ENCODE data around the genes EIF3D and CSF2RB.

GRCh38 chr22:36528764-36529772, at the start of gene EIF3D:
Gene EIF3D, minus strand, starts transcription at chr22:36529166.
- RRBS: 1% methylated on average over 32 of the region's 82 CpGs

DNA sequence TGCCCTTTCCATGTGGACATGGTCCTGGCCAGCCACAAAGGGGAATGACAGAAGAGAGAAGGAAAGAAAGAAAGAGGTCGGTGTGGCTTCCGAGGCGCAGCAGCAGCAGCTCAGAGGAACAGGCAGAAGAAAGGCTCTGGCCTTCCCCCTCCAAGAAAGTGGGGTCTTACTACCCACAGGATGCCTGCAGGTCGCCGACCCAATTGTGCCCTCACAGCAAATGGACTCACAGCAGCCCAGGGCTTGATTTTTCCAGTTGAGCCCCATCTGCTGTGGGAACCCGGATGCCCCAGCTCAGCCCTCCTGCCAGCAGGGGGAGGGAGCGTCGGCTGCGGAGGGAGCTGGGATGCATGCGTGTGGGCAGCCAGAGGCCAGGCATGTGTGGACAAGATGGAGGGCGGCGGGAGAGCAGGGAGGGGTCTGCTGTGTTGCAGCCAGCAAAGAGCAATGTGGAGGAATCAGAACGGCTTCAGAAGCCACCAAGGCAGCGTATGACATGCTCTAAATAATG, 41.0 kb upstream of the EIF3D start:
- RRBS: no CpG with 5 or more reads among the region's 14 CpGs

DNA sequence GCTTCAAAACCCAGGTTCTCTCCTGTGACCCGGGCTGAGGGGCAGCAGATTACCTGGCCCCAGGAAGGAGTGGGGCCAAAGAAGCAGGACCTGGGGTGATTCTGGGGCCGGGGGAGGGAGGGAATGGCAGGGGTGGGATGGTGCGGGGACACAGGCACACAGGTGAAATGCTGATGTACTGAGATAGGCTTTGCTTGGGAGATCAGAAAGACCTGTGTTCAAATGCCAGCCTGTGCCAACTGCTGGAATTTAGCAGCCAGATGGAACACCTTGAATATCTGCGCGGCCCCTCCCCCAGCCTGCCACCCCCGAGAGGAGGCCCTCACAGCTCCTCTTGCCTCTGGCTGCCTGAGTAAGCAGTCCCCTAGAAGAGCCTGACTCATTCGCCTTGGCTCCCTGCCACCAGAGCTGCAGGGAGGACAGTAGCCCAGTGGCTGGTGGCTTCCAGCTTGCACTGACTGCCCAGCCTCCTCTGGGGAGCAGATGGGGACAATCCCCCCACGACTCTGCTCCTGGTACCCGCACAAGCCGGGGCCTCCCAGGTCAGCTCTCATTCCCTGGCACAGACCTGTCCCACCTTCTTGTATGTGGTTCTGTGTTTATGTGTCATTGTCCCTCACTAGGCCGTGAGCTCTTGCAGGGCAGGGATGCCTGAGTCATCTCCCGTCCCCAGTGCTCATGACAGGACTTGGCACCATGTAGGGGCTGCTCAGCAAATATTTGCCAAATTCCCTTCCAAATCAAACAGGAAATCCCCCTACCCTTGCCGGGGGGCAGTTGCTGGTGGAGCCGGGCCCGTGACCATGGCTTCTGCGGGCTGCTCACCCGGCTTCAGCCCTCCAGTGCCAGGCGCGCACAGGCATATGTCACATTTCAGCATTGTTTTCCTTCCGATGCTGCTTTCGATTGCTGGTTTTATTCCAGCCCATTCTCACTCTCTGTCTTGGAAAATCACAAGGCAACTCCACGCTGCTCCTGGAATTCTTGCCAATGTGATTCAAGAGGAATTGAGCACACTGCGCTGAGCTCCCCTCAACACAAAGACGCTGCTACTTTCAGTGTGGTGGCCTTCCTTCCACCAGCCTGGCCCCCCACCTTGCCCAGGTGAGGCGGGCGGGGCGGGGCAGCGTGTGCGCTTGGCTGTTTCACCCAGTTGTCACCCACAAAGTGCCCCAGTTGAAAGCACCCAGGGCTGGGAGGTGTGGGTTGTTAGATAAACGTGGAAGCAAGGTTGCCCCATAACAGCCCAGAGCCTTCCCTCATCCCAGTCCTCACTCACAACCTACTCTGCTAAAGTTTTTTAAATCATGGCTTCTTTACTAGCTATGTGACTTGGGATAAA, 43.5 kb downstream of the CACNG2 start:
- RRBS: 45% methylated on average over 5 of the region's 30 CpGs

DNA sequence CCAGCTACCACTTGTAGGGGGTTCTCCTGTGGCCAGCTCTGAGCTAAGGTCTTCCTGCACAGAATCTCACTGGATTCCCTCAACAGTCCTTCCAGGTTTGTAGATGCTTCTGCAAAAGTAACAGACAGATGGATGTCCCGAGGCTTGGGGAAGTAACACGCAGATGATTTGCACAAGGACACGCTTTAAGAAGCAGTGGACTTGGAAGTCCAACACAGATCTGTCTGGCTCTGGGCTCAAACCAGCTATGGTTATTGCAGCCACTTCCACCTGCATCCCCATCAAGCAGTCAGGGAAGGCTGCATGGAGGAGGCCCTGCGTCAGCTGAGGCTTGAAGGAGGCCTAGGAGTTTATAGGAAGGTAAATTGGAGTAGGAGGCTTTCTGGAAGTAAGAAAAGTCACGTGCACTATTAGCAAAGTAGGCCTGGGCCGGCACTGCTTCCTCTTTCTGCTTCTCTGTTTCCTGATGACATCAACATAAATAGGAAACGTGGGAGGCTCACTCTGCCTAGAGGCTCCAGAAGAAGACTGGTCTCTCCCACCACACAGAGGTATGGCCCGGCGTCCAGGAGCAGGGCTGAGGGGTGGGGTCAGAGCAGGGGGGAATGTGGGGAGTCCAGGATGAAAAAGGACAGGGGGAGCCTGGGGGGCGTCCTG, at the start of gene CSF2RB:
TSS of gene CSF2RB (plus strand) at position 502 of the 657 bp plus-strand sequence.
- RRBS: no CpG with 5 or more reads among the region's 10 CpGs

GRCh38 chr22:36923446-36924062, 10.1 kb downstream of the CSF2RB start:
- RRBS: no CpG with 5 or more reads among the region's 15 CpGs

GRCh38 chr22:37026272-37026919, 6.9 kb downstream of the MPST start:
- RRBS: no CpG with 5 or more reads among the region's 9 CpGs

GRCh38 chr22:37043544-37044495, 7.7 kb upstream of the KCTD17 start:
- RRBS: no CpG with 5 or more reads among the region's 20 CpGs

GRCh38 chr22:37137722-37138054, 12.0 kb downstream of the IL2RB start:
- RRBS: no CpG with 5 or more reads among the region's 4 CpGs

GRCh38 chr22:37166487-37166892, 16.8 kb upstream of the IL2RB start:
- RRBS: no CpG with 5 or more reads among the region's 17 CpGs

DNA sequence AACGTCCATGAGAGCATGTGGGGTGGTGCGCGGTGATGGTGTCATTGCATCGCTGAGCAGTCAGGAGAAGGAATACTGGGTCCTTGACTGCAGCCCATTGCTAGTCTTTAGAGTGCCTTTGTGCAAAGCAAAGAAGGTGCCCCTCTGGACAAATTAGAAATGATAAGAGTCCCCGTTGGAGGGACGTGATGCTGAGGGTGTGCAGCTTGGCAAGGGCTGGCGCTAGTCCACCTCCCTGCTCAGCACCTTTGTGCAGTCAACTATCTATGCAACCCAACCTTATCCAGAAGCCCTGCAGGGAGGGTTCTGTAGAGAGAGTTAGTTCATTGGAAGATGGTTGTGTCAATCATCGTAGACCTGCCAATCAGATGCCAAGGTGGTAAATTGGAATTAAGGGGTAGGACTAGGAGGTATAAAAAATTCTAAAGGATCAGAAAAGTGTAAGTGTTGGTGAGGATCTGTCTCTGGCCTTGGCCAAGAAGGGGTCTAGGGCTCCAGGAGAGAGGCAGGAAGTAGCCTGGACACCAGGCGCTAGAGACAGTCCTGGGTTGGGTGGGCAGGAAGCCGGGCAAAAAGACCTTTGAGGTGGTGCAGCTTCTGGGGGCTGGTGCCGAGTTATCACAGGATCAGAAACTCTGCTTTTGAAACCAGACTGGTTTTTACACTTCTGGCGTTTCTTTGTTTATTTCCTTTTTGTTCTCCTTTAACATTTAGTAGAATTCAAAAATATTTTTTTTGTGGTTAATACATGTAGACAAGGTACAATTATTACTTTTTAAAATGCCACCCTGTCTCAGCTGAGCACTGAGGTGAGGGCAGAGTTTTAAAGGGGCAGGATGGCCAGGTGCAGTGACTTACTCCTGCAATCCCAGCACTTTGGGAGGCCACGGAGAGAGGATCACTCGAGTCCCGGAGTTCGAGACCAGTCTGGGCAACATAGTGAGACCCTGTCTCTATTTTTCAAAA, 1.7 kb downstream of the C1QTNF6 start:
- RRBS: no CpG with 5 or more reads among the region's 16 CpGs

DNA sequence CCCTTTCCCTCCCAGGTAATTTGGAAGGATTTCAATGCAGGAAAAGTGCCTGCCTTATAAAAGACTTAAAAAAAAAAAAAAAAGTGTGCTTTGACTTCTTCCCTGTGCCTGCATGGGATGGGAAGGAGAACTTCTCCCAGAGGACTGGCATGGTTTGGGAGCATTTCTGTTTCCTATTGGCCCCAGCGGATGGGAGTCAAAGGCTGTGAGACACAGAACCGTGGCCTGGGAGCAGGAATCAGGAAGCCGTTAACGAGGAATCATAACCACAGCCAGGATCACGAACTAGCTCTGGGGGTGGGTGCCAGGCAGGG, 583 bp downstream of the C1QTNF6 start:
- RRBS: no CpG with 5 or more reads among the region's 5 CpGs

GRCh38 chr22:37188836-37189519, 931 bp upstream of the C1QTNF6 start:
- RRBS: no CpG with 5 or more reads among the region's 4 CpGs

DNA sequence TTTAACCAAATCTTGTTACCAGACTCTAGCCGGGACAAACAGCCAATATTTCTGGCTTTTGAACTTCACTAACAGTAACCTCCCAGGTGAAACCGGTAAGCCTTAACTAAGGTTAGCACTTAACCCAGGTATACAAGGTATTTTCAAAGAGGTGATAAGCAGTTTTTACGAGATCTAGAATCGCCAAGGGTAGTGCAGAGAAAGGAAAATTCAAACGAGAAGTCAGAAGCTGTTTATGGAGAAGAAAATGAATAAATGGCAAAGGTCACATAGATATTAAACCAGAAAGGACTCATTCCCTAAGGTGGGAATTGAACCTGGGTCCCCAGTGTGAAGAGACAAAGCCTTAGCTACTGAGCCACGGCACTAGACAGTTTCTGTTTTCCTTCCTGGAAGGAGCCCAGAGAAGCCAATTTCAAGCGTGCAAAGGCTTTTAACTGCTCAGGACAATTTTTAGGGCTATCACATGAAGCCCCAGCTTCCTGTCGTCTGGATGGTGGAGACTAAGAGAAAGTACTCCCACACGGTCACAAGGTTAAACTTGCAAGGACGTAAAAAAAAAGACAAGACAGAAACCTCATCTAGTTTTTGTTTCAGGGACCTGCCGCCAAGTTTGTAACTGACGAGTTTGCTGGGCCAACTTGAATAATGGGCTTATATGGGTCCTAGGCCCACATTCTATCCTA, 5.7 kb upstream of the C1QTNF6 start:
- RRBS: 89% methylated on average over 1 of the region's 12 CpGs

GRCh38 chr22:37198277-37199266, 10.5 kb upstream of the C1QTNF6 start:
- RRBS: 3% methylated on average over 5 of the region's 62 CpGs

- RRBS: no CpG with 5 or more reads among the region's 16 CpGs
These were observed 6.4 kb upstream of the SSTR3 start for GRCh38 chr22:37218341-37219371.

DNA sequence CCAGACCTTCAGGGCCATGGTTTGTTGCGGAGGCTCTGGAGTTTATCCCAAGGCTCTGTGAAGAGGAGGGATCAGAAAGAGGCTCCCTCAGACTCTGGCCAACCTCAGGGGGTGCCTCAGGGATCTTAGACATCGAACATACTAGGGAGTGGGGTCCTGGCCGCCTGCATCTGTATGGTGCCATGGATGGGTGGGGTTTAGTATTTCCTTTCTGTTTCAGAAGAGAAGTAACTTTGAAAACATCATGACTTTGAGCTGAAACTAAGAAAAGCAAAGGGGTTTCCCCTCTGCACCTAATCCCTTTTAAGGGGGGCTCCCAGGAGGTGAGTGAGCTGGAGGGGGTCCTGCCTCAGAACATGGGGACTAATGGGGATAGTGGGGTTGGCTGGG, 11.7 kb upstream of the SSTR3 start:
- RRBS: no CpG with 5 or more reads among the region's 3 CpGs

DNA sequence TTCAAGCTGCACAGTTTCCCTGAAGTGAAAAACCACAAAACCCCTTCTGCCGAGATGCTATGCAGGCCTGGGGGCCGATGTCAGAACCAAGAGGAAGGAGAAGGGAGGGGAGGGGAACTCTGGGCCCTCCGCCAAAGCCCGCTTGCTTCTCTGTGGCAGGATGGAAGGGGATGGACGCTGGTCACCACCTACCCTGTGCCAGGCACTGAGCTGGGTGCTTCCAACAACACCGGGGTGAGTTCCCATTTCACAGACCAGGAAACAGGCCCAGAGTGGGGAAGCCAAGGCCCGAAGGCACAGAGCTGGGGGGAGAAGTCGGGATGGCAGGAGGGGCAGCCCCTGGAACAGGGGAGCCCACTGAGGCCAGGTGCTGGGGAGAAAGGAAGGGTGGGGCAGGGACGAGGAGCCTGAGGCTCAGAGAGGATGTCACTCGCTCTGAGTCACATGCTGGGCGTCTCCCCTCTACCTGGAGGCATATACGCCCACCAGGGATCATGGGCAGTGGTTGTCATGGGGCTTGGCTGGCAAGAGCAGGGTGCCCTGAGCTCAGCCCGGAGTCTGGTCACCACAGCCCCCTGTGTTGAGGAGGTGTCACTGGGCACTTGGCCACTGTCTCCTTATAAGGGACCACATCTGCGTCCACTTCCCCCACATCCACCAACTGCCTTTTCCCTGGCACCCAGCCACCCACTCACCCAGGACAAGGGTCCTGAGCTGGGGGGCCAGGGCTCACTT, 15.5 kb downstream of the RAC2 start:
- RRBS: no CpG with 5 or more reads among the region's 14 CpGs

DNA sequence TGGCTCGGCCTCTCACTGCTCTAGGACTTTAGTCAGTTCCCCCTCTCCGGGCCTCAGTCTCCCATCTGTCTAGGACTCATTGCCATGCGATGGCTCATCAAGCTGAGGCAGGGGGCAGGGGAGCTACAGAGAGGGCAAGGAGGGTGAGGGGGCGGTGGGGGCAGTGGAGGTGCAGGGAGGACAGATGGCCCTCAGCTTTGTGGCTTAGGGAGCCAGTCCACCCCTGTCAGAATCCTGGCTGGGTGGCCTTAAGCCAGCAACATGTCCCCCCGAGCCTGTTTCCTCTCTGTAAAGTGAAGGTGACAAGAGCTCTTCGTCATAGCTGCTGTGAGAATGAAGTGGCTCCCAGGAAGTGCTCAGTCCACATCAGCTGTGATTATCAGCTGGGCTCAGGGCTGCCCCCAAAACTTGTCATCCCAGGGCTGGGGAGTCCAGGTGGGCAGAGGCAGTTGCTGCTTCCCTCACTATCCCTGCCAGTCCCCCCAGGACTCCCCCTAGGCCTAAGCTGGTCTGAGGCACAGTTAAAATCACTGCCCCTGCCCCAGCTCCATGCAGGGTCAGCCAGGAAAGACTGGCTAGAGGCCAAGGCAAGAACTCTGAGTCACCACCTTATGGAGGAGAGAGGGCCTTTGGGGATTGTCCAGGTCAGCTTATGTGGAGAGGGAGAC, 14.8 kb downstream of the RAC2 start:
- RRBS: no CpG with 5 or more reads among the region's 6 CpGs

DNA sequence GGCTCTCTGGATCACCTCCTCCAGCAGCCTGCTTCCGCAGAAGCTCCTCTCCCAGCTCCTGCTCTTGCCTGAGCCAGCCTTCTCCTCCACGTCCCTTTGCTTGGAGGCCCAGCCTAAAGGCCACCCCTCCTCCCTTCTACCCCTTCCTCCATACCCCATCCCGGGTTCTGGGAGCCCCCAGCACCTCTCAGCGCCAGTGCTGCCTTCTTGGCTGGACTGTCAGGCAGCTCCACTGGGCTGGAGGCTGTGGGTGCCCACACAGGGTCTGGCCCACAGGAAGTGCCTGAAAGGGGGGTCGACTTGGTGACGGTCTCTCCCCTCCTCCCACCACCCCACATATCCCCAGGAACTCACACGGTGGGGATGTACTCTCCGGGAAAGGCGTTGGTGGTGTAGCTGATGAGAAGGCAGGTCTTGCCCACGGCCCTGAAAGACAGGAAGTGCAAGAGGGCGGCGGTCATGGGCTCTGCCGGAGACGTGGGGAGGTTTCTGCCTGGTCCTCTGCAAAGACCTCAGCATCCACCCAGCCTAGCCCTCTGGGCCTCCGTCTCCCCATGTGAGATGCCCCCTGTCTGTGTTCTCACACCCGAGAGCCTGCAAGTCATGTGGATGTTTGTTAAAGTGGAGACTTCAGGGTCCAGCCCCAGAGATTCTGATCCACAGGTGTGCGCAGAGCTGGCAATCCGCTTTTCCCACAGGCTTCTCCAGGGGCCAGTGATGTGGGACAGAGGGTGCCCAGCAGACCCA, 2.7 kb downstream of the RAC2 start:
- RRBS: 19% methylated on average over 5 of the region's 18 CpGs

GRCh38 chr22:37245374-37245829, 1.3 kb upstream of the RAC2 start:
- RRBS: 34% methylated on average over 2 of the region's 10 CpGs

All from pericardium (tissue), 1 donor.